M059J (cell line): ENCODE measurements around a stretch of chr15.

DNA sequence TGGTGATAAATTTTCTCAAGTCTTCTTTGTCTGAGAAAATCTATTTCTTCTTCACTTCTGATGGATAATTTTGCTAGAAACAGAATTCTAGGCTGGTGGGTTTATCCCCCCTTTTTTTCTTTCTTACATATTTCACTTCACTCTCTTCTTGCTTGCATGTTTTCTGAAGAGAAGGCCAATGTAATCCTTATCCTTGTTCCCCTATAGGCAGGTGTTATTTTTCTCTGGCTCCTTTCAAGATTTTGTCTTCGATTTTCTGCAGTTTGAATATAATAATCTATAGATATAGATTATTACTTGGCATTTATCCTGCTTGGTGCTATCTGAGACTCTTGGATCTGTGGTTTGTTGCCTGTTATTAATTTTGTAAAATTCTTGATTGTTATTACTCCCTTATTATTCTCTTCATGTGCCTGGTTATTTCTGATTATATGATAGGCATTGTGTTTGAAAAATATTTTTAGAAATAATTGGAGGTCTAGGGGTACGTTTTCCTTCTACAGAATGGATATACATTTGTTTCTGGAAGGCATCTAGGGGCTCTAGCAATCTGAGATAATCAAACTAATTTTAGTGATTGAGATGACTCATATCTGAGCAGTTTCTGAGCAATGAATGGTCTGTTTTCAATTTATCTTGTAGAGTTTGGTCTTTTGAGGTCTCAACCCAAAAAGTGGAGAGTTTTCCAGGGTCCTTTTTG is 14.8 kb upstream of the CELF6 start:
- RAMPAGE, long total RNA, result no peak

- RAMPAGE, long total RNA, result no peak
Observed at GRCh38 chr15:72376322-72376886, 590 bp upstream of the HEXA start.

- RAMPAGE, long total RNA, result no peak
Observed at GRCh38 chr15:72529974-72530753, 56.0 kb downstream of the ARIH1 start.

DNA sequence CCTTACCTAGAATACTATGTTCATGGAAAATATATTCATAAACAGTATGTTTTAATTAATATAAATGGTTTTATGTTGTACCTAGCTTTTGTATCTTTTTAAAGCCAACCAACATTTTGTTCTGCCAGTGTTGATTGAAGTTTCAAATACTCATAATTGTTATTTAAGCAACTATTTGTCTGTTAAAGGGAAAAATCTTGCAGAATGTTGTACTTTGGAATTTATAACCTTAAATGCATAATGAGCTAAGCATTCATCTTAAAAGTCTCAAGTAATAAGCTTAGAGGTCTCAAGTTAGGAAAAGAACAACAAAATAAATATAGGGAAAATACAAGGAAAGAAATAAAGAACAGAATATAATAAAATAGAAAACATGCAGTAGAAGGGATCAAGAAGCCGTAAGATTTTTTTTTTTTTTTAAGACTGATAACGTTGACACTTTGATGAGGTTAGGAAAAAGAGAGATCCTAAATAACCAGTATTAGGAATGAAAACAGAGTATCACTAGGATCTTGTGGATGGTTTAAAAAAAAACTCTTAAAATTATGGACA is 57.7 kb downstream of the ARIH1 start:
- RAMPAGE, long total RNA, result no peak

GRCh38 chr15:72636677-72637331 is 17.7 kb upstream of the GOLGA6B start:
- RAMPAGE, long total RNA, result no peak

- RAMPAGE, long total RNA, result no peak
Observed at GRCh38 chr15:72782556-72782842, 1.1 kb downstream of the ADPGK start.

DNA sequence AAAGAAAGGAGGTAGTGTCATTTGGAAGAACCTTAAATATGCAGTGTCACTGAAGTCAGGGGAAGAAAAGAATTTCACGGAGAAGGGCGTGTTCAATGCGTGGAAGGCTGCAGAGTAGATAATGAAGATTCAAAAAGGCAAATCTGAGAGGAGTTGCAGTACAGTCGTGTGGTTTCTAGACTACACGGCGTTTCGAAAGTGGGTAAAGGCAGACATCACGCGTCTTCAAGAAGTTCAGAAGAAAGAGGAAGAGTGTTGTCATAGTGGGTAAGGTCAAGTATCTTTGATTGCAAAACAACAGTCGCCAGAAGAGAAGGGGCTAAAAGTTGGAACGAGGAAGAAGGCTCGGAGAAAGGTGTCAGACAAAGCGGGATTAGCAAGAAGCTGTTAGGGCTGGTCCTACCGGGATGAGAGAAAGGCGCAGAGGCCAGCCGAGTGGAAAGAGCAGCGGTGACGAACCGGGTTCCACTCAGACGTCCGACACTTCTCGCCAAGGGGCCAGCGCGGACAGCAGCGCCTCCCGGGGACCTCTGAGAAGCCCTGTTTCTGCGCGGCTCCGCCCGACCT is 632 bp downstream of the ADPGK start:
- RAMPAGE, long total RNA, result no peak

DNA sequence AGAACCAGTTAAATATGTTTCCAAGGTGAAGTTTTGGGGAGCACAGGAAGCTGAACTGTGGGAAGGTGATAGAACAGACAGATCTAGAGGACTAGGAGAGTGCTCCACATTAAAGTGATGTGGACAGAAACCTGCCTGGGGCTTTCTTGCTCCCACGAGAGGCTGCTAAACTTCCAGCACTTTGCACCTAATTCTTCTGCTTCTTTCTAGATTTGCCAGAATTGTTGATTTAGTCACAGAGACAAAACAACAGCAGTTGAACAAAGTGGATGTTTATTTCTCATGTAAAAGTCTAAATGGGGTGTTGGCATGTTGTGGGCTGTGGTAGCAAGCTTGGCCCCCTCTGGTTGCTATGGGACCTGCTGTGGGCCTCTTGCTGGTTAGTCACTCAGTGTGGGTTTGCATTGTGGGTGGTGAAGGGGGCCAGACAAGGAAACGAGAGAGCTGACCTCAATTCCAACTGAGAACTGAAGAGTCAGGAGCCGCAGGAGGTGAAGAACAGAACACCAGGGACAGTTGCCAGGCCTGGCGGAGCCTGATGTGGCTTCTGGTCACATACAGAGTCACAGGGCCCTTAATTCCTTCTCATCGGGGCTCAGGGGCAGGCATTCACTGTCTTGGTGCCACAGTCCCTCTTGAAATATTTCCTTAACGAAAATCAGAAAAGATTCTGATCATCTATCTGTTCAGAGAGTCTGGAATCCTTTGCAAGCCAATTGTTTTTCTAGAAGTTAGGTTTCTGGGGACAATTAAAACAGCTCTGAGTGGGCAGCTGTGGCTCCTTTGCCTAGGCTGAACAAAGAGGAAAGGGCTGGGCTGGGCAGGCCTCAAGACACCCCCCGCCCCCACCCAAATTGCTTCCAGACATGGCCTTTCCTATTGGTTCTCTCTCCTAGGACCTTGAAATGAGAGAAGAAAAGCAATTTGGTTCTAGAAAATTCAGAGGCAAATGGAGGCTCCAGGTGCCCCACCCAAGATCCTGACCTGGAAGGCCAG is 1.9 kb upstream of the ADPGK start:
- RAMPAGE, long total RNA, result no peak

- RAMPAGE, long total RNA, result no peak
Observed at GRCh38 chr15:73051216-73052255, 727 bp upstream of the NEO1 start.

DNA sequence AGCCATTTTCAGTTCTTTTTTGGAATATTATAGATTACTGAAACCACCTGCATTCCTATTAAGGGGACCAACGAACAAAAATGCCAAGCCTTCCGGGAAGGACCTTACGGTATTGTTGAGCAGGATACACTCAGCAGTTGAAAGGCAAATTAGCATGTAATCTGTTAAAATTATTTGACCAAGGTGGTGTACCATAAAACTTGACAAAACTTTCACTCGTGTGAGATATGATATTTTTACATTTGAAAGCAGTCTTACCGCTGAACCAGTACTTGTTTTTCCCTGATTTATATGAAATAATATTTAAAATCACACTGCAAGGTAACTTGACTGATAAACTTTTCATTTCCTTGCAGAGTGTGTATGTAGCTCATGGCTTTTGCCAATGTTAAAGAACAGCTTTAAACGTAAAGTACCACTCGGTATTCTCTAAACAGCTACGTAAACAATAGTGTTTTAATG is 1.4 kb downstream of the NEO1 start:
- RAMPAGE, long total RNA, result no peak

DNA sequence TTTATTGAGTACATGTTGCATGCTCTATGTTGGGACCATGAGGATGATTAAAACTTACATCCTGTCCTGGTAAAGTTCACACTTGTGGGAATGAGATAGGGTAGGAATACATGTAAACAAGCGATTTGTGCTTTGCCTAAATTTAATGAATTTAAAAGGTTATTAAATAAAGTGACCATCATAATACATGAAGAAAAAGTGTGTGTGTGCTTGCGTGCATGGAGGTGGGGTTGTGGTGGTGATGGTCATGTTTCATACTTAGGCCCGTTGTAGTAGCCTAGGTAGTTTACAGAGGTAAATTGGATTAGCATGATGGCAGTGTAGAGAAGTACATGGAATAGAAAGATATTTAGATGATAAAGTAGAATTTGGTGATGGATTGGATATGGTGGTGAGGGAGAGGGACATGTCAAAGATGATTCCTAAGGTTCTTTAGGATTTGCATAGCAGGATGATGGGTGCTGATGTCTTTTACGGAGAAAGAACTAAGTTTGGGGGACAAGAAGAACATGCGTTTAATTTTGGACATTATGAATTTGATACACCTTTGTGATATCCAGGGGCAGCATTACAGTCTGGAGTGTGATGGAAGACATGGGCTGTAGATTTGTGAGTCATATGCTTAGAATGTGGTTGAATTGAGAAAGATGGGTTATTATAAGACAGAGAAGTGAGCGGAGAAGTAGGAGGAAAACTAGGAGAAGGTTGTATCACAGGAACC is 20.4 kb downstream of the NEO1 start:
- RAMPAGE, long total RNA, result no peak

- RAMPAGE, long total RNA, result no peak
Observed at GRCh38 chr15:73367463-73368111, 1.2 kb downstream of the HCN4 start.

DNA sequence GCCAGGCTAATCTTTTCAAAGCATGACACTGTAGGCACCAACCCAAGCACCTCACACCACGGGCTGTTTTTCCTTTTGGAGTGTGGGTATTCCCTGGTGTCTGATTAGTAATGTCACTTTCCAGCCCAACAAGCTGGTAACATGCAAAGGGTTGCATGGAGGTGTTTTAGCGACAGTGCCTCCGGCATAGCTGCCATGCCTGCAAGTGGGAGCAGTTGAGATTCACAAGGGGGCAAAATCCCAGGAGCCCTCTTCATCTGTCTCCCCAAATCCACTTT is 68.3 kb downstream of the NPTN start:
- RAMPAGE, long total RNA, result no peak

DNA sequence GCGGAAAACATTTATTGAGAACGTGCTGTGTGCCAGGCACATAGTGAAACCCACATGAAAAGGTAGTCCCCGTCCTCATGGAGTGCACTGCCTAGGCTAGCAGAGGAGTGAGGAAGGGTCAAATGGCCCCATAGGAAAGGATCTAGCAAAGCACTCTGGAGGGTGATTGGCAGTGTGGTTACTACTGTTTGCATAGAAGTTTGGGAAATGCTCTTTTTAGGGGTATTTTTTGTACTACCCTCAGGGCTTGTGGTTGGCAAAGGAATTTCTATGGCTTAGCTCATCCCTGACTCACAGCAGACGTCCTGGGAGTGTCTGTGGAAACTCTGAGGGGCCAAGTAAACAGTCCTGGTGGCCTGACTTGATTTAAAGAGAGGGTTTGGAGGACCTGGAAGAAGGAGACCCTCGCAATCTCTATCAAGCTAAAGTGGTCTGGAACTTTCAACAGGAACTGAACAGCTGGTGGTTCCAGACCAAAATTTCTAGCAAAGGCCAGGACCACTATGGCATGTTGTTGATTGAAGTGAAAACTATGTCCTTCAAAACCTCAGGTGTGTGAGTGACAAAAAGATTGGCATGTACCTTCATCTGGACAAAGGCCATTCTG is 1.0 kb upstream of the NPTN start:
- RAMPAGE, long total RNA, result no peak

DNA sequence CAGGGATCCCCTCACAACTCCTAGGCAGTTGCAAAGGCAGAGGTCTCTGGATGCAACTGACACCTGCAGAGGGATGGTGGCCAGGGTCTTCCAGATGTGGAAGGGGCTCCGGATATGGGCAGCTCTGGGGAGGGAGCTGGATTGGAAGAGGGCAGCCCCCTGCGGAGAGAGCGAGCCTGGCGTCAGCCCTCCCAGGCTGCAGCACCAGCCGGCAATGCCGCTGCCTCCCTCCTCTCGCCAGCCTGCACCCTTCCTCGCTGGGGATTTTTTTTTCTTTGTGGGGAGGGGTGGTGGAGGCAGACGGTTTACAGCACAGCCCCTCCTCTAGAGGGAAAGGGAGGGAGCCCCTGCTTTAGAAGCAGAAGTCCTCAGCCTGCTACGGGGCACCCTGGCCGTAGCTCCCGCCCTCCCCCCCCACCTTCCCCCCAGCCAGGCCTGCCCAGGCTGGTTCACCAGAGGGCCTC is 1.6 kb downstream of the INSYN1 start:
- RAMPAGE, long total RNA, result no peak

GRCh38 chr15:73752003-73752932 is 883 bp downstream of the INSYN1 start:
- RAMPAGE, long total RNA, result no peak

DNA sequence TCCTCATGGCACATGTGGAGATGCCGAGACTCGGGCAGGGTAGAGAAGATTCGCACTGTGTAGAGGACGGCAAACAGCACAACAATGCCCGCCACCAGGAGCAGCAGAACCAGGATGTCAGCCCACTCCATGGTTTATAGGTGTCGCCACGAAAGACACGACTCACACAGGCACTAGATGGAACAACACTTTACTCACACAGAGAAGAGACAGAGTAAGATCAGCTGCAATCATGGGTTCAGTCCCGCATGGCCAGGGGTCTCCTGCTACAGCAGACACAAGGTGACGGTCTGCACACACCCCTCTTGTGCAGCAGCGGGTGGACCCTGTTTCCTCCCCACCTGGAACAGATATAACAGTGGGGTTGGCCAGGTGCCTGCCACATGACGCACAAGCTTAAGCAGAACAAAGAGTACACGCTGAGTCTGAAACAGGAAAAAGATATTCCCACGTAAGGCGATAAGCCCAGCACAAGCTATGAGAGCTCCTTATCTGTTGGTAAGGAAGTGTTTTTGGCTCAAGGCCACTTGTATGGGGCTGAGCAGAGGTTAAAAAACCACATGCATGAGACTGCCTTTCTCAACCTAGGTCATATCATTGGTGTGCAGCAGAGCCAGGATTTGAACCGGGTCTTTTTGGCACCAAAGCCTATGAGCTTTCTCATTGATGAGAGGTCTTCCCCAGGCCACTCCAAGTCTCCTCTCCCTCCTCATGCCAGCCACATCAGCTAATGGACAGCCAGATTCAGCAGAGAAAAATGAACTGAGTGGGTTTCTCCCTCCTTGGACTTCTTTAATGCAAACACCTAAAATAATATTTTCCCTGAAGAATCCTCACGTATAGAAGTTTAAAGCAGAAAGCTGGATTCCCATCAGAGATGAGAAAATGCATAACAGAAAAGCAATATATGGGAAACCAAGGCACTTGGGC is 2.3 kb upstream of the TBC1D21 start:
- RAMPAGE, long total RNA, result no peak

DNA sequence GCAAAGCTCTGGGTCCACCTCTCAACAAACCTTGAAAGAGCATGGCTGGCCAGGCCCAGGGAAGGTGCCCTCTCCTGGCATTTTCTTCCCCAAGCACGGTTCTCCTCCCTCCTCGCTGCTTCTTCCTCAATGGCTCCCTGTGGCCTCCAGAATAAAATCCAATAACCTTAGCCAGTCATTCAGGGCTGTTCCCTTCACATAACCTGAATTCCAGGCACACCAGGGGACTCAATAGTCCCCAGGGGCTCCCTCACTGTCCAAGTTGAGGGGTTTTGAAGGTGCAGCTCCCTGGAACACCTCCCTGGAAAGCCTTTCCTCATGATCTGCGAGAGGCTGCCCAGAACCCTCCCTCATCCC is 11.9 kb downstream of the TBC1D21 start:
- RAMPAGE, long total RNA, result no peak

- RAMPAGE, long total RNA, result no peak
Observed at GRCh38 chr15:73924227-73924844, 1.9 kb upstream of the LOXL1 start.

- RAMPAGE, long total RNA, result no peak
Observed at GRCh38 chr15:74048256-74048816, 34.0 kb downstream of the GOLGA6A start.